Thoracic aorta endothelial cell (primary cell): ENCODE measurements around the gene FGD5.

DNA sequence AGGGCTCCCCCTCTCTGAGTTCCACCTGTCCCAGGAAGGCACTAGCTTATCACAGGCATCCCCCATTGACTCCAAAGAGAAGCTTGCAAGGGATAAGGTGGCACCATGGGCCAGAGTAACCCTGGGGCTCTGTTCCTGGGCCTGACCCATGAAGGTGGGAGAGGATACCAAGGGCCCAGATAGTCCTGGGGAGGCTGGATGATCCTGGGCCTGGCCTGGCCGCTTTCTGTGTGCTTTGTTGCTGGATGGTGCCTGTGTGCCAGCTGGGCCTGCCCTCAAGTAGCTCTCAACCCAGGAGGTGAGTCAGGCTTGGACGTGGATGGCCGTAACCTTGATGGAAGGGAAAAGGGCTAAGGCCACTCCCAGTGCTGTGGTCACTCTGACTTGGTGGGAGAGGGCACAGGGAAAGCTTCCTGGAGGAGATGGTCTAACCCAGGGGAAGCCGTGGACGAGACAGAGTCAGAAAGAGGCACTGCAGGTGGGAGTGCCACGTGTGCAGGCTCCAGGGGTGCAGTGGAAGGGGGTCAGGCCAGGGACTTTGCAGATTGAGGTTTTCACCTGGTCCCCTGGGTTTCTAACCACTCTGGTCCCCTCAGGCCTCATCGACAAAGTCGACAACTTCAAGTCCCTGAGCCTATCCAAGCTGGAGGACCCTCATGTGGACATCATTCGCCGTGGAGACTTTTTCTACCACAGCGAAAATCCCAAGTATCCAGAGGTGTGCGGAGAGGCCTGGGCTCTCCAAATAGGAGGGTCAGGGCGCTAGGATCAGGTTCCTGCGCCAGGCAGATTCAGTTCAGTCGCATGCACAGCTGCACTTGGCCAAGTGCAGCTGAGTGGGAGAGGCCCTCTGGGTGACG, 9.6 kb downstream of the TMEM43 start:
- CAGE, long polyA plus RNA: no peak

DNA sequence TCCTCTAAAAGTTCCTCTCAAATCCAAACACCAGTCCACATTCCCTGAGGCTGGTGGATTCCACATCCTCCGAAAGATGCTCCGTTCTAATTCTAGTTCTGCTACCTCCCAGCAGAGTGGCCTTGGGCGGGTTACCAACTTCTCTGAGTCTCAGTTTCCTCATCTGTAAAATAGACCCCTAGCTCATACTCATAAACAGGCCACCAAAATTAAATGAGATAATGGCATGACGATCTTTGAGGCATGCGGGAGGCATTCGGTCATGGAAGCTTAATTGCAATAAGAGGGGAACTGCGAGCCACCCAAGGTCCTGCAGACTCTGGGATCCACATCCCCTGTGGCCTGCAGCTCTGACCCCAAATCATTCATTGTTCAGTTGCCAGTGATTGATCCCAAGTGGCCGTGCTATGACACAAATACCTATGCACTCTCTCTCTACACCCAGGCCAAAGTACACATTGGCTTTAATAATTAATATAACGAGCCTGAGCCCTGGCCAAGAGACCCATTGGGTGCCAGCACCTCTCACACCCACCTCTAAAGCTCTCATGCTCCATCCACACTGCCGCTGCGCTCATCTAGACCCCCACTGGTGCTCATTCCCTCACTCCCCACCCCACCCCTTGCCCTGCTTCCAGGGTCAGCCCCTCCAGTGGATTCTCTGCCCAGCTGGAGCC, 37.9 kb upstream of the SLC6A6 start:
- CAGE, long polyA plus RNA: no peak

DNA sequence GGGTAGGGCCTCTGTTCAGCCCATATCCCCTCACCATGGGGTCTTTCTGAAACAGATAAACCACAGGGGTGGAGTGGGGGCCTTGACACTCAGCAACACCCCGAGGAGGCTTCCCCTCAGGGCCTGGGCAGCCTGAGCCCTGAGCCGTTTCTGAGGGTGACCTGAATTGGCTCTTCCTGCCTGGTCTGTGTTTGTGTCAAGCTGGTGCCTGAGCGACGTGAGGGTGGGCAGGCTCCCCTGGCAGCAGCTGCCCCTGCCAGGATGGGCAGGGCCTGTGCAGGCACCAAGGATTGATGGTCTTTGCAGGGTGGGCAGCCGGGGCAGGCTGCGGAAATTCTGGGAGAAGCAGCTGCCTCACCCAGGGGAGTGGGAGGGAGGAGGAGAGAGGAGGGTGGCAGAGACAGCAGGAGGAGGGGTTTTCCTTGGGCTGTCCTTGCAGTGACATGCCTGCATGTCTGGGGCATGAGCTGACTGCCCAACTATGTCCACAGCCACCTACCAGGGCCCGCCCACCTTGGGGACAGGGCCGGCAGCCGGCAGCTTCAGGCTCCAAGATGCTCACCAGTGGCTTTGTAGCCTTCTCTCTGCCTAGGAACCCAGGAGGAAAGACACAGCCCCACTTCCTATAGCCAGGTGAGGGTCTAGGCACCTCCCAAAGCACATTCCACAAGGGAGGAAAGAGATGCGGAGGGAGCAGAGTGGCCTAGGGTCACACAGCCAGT, 27.9 kb upstream of the SLC6A6 start:
- CAGE, long polyA plus RNA: no peak

- CAGE, long polyA plus RNA: no peak
These were observed 16.0 kb downstream of the SLC6A6 start for GRCh38 chr3:14418181-14418984.

DNA sequence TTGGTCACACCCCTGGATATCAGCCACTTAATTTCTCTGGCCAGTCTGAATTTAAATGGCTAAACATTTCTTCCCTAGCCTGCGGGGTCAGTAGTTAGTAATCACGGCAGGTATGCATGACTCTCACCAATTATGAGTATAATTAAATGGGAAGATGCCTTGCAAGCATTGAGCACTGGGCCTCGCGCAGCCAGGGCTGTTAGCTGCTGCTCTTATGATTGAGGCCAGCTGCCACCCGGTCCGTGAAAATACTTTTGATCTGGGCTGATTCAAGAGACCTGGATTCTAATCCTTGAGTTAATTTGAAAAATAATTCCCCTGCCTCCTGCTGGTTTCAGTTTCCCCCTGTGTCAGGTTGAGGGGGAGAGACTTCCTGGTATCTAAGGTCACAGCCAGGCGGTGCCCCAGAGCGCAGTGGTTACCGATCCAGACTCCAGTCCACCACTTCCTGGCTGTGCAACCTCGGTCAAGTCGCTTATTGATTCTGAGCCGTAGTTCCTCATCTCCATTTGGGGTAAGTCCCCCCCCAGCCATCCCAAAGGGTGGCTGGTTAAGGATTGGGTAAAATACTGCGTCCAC, 23.5 kb downstream of the SLC6A6 start:
- CAGE, long polyA plus RNA: no peak

GRCh38 chr3:14434118-14435276, 32.1 kb downstream of the SLC6A6 start:
- CAGE, long polyA plus RNA: no peak

- CAGE, long polyA plus RNA: no peak
These were observed 37.1 kb downstream of the SLC6A6 start for GRCh38 chr3:14439407-14440060.

DNA sequence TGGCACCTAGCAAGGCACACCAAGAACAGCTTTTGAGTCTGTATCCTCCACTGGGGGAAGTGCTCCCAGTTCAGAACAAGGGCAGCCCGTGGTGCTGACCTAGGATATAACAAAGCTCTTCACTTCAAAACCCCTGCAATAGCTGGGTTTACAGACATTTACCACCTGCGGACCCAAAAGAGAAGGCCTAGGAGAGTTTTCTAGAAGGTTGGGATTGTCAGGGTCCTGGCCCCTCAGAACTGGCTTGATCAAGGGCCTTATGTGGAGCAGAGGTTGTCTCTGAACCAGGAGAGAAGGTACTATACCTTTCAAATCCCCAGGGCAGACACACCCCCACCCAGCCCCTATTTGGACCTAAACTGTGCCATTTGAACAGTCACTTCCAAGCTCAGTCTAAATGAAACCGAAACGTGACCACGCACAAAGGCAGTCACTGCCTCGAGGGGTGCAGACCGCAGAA, 53.8 kb downstream of the GRIP2 start:
- CAGE, long polyA plus RNA: no peak

DNA sequence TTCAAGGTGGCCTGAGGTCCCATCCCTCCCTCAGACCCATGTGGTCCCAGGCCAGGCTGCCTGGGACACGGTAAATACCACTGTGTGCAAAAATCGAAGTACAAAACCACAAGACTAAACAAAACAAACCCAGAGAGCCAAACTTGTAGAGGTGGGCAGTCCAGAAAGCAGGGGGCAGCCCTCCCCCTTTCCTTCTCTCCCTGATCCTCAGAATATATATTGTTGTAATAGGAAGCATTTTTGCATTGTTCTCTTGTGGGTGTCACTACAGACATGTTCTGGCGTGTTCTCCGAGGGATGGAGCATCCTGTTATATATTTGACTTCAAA, 51.6 kb downstream of the GRIP2 start:
- CAGE, long polyA plus RNA: no peak

- CAGE, long polyA plus RNA: no peak
These were observed 7.6 kb downstream of the GRIP2 start for GRCh38 chr3:14532461-14533101.

- CAGE, long polyA plus RNA: no peak
These were observed 15.7 kb upstream of the GRIP2 start for GRCh38 chr3:14555717-14556435.

GRCh38 chr3:14818652-14819173, at the start of gene FGD5:
Gene FGD5 (plus strand): TSS chr3:14818962.
- CAGE, long polyA plus RNA: no peak

- CAGE, long polyA plus RNA: no peak
These were observed 1.5 kb upstream of the NR2C2 start for GRCh38 chr3:14945803-14946393.

- CAGE, long polyA plus RNA: no peak
These were observed 56.2 kb downstream of the NR2C2 start for GRCh38 chr3:15003605-15004030.

DNA sequence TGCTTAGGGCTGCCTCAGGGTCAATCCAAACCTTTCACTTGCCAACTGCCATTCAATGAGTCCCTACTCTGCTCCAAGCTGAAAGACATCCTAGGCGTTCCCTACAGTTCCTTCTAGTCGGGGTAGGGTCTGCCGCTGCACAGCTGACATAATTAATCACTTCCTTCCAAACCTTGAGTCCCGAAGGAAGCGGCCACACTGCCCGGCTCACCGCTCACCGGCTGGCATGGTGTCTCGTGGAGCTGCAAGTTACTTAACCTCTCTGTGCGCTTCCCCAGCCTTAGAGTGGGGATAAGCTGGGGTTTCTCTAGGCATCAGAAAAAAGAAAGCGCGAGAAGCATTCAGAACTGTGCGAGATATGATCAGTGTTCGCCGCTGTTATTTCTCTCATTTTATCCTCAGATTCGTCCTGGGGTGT, 828 bp downstream of the MRPS25 start:
- CAGE, long polyA plus RNA: no peak

DNA sequence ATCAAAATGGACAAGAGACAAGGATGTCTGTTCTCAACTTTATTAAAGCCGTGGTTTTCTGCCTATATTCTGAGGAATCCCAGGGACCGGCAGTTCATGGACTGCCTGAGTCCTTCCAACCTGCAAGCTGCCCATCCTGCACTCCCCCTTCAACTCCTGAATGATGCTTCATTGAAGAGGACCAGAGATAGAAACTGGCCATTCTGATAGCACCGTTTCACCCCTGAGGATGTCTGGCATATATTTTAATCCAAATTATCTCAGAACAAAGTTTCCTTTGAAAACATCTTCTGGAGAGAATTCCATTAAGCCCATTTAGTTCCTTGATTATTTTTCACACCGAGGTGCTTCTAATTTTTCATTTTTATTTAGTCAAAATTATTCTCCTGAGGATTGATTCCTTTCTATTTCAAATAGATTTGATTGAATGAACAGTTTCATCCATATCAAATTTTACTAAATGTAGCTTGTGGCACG, 54.0 kb downstream of the SH3BP5 start:
- CAGE, long polyA plus RNA: no peak

- CAGE, long polyA plus RNA: no peak
These were observed 2.9 kb downstream of the SH3BP5 start for GRCh38 chr3:15329169-15330216.

DNA sequence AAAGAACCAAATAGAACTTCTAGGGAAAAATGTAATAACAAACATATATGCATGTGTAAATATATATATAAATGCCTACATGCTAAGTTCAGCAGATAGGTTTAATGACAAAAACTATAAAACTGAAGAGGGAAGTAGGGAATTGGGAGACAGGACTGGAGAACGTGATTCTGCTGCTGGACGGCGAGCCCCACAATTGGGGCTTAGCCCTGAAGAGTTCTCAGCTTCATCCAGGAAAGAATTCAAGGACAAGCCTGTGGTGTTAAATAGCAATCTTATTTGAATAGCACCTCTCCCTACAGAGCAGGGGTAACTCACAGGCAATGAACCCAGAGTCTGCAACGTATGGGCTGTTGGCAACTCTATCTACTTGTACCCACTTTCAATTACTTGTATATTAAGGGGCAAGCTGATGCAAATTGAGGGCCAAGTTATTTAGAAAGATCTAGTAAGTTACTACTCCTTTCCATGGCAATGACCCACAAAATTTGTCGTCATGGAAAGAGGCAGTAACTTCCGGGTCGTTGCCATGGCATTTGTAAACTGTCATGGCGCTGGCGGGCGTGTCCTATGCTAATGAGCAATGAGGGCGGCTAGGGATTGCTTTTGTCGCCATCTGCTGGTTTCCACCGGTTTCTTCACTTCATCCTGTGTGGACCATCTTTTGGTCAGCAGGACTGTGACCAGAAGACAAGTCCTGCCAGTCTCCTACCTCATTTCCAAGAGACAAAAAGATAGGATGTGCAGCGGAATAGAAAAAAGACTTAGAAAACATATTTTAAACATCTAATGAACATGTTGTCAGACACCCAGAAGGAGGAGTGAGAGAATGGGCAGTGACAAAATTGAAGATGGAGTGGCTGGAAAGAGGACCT, 45.7 kb upstream of the SH3BP5 start:
- CAGE, long polyA plus RNA: no peak

GRCh38 chr3:15496219-15496709, 25.2 kb downstream of the COLQ start:
- CAGE, long polyA plus RNA: no peak

- CAGE, long polyA plus RNA: no peak
These were observed 34.7 kb downstream of the BTD start for GRCh38 chr3:15635935-15636886.